Glomerular endothelial cell (primary cell): ENCODE data around the gene SLCO2A1.

GRCh38 chr3:130094743-130094958 lies 13.0 kb downstream of the ALG1L2 start:
- RAMPAGE, long total RNA = no peak

DNA sequence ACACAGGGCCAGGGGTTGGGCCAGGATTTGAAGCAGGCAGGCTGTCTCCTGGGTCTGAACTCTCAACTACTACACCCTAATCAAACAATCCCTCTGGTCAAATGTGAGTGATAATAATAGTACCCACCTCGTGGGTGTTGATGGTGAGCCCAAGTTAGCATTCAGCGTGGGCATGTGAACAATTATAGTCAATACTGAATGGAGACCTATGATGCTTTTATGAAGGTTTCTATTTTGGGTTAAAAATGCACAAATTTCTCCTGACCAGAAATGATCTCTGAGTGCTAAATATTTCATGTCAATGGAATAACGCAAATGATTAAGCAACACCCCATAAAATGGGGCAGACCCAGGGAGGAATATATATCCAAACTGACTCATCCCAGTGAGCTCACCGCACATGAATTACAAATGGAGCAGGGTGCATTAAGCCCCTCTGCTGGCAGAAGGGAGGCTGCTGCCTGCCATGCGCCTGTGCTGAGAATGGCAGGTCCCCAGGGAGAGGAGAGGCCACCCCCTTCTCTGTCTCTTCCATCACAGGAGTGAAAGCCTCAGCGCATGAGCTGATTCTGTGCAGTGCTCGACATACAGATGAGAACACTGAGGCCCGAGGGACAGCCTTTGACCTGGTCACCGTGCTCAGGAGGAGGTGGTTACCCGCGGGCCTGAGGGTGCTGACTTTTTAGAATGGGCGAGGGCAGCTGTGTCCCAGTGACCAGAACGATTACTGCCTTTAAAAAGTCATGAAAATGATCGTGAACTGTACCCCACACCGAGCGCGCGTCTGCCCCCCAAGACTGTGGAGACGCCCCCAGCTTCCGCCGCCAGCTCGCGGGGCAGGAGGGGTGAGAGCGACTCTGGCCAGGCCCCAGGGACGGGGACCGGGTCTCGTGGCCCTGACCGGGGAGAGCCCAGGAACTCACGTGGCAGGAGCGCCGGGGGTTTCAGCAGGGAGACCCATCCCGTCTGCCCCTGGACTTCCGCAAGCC lies 29.0 kb downstream of the ALG1L2 start:
- RAMPAGE, long total RNA = no peak

DNA sequence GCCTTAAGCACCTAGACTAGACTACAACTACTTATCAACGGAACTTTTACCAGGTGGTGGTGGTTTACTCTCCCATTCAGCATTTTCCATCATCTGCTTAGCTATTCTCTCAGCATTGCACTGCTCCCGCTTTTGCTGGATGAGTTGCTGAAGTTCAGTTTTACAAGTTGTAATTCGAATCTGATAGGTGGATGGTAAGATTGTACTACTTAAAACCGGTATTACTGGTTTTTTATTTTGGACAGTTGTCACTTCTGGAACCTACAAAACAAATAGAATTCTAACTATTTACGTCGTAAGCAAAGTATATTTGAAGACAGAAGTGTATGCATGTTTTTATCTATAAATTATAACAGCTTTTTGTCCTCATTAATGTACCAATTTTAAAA lies 41.1 kb downstream of the PIK3R4 start:
- RAMPAGE, long total RNA = no peak

- RAMPAGE, long total RNA = no peak
These were observed 61.7 kb upstream of the ATP2C1 start for GRCh38 chr3:130832106-130832608.

GRCh38 chr3:130841351-130841963 lies 52.4 kb upstream of the ATP2C1 start:
- RAMPAGE, long total RNA = no peak

DNA sequence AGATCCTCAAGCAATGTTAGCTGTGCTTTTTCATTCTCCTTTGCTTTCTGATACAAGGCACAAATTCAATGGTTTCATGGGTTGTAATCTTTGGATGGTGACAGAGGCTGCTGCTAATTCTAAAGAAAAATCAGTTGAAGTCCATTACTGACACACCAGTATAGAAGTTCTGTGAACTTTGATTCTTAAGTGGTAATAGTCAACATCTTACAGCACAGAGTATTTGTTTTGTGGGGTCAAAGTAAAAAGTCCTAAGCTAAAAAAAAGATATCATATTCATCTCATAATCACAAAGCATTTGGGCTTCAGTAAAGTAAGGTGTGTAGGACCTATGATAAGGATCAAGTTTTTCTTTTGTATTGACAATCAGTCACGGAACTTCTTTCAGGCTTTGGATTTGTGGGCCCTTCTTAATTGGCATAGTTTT lies 1.1 kb downstream of the ASTE1 start:
- RAMPAGE, long total RNA = no peak

GRCh38 chr3:131081480-131081836 lies 54.8 kb downstream of the NEK11 start:
- RAMPAGE, long total RNA = no peak

GRCh38 chr3:131351129-131351620 lies 30.4 kb upstream of the NUDT16 start:
- RAMPAGE, long total RNA = no peak

GRCh38 chr3:132626415-132627411 lies 29.6 kb downstream of the ACKR4 start:
- RAMPAGE, long total RNA = no peak

GRCh38 chr3:132720364-132720577 lies 1.9 kb downstream of the NPHP3 start:
- RAMPAGE, long total RNA = no peak

DNA sequence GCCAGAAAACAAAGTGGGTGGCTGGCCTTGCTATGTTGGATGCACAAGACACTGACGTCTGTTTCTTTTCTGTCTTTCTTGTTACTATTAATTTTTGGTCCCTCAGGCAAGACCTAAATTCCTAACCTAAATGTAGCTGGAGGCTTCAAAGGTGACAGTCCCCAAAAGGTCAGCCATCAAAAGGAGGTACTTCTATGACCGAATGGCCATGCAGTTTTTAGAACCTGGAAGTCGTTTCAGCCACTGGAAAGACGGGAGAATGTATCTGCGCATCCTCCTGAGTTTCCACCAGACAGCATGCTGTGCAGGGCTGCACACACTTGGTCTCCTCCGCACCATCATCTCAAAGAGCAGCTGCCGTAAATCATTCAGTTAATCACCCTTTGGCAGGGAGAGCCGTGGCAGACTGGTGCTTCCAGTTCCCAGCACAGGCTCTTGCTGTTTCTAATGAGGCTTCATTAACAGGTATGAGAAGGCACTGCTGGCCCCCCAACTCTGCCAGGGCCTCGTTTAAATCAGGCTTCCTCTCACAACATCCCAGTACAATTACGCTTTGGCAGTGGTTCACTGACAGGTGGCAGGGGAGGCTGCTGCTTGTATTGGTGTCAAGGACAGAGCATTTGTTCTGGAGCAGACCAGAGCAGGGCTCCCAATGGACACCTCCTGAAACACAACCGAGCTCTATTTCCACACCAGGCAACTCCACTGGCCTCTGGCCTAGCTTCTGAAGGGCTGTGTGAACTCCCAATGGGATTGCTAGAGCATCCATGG lies 77.0 kb downstream of the BFSP2 start:
- RAMPAGE, long total RNA = no peak

DNA sequence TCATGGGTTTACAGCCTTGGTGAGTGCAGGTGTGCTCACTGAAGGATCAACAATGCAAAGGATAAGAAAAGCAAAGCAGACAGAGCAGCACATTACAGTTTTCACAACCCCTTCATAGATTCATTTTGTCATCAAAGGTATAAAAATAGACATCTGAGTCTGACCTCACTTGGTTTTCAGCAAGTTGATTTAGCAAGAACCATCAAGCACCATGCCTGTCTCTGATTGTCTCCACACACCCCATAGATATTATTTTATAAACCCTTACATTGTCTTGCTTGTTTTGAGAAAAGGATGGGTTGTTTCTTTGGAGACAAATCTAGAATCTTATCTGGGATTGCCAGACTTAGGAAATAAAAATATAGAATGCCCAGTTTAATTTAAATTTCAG lies 77.7 kb downstream of the BFSP2 start:
- RAMPAGE, long total RNA = no peak

DNA sequence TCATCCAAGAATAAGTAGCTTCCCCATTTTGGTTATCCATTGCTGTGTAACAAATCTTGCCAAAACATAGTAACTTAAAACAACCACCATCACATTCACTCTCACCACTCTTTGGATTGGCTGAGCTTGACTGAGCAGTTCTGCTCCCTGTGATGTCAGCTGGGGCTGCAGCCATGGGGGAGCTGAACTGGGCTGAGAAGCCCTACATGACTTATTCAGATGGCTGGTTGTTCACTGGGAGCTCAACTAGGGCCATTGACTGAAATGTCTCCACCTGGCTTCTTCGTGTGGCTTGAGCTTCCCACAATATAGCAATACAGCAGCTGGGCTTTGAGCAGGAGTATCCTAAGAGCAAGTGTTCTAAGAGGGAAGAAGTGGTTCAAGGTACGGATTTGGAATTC lies 36.8 kb upstream of the CDV3 start:
- RAMPAGE, long total RNA = no peak

- RAMPAGE, long total RNA = no peak
These were observed 499 bp upstream of the CDV3 start for GRCh38 chr3:133572951-133573422.

- RAMPAGE, long total RNA = no peak
These were observed 38.8 kb downstream of the CDV3 start for GRCh38 chr3:133612267-133612747.

DNA sequence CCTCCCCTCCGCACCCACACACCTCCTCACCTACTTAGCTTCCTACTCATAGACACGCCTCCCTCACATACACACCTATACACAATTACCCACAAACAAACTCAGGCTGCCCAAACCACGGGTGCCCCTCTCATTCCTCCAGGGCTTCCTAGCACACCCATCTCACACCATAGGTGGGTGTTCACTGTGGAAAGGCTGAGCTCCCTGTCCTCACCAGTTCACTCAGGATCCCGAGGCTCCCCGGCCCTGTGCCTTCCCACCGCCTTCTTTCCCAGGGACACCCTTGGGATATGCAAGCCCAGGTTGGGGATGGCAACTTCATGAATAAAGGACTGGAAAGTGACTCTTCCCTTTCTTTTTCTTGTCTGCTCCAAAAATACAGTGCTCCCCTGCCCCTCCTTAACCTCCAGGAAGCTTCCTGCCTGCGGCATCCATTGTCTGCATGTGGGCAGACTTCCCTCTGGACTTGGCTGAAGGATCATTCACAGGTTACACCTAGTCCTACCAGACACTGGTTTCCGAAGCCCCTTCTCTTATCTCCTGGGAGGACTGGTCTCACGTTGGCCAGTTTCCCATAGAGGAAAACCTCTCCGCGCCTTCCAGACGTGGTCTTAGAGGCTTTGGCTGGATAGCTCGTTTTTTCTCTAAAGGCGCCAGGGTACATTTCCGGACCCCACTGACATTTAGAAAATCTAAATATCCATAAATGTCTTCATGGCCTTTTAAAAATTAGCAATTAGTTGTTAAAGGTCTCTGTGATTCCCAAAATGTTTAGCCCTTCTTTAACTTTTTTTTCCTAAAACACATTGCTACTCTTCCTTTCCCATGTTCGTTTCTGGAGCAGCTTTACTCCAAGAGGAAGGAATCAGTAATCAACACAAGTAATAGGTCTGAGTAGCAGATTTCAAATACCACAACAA lies 61.3 kb downstream of the SLCO2A1 start:
- RAMPAGE, long total RNA = no peak

- RAMPAGE, long total RNA = no peak
These were observed at the start of gene SLCO2A1 for GRCh38 chr3:134029230-134030303. SLCO2A1 (minus strand) TSS chr3:134029925.

DNA sequence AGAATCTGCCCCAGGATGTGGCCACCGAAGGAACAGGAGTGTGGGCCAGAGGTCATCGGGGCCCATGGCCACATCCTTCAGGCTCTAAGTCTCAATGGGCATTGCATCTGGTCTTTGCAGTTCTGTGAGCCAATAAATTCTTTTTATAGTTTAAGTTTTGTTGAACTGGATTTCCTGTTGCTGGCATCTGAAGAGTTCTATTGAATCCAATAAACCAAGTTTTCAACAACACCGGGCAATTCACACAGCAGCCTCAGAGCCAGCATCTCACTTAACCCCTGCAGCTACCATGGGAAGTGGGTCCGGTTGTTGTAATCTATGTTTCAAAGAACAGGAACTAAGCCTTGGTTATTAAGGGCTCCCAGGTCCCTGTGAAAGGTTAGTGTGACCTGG lies 10.1 kb upstream of the SLCO2A1 start:
- RAMPAGE, long total RNA = no peak

GRCh38 chr3:134175474-134175855 lies 75.2 kb downstream of the RYK start:
- RAMPAGE, long total RNA = no peak

DNA sequence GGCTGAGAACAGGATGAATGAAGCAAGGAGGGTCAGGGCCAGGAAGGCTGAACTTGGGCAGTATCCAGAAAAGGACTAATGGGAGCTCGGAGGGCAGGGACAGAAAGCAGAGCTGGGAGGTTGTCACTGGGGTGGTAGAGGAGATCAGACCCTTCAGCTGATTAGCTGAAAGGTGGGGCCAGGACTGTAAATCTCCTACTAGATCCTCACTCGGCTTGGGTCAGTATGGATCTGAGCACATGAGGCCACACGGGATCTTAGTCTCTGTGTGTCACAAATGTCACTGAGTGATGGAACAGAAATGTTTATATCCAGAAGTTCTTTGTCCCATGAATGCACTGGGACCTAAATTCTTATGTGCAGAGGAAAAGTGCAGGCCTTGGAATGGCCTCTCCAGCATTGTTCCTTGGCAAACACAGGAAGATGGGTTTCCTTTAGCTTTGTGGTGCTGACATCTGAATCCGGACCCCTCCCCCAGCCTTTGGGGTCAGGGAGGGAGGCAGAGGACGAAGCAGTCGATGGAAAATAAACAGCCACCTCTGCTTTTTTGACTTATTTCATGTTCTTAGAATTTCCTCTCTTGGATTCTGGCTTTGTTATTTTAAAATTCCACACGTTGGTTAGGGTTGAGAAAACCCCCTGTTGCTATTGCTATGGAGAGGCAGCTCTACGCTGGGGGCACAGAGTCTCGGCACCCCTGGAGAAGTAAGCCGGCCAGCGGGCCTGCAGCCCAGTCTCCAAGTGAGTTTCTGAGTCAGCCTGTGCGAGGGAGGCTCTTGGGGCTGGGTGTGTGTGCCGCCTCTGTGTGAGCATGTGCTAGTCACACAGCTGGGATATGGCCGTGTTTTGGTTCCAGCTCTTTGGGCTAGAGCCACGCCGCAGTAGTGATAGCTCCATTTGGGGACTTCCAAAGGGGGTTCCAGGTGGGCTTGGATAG lies 59.1 kb downstream of the AMOTL2 start:
- RAMPAGE, long total RNA = no peak